T47D (cell line): ENCODE measurements around a stretch of chr10.

DNA sequence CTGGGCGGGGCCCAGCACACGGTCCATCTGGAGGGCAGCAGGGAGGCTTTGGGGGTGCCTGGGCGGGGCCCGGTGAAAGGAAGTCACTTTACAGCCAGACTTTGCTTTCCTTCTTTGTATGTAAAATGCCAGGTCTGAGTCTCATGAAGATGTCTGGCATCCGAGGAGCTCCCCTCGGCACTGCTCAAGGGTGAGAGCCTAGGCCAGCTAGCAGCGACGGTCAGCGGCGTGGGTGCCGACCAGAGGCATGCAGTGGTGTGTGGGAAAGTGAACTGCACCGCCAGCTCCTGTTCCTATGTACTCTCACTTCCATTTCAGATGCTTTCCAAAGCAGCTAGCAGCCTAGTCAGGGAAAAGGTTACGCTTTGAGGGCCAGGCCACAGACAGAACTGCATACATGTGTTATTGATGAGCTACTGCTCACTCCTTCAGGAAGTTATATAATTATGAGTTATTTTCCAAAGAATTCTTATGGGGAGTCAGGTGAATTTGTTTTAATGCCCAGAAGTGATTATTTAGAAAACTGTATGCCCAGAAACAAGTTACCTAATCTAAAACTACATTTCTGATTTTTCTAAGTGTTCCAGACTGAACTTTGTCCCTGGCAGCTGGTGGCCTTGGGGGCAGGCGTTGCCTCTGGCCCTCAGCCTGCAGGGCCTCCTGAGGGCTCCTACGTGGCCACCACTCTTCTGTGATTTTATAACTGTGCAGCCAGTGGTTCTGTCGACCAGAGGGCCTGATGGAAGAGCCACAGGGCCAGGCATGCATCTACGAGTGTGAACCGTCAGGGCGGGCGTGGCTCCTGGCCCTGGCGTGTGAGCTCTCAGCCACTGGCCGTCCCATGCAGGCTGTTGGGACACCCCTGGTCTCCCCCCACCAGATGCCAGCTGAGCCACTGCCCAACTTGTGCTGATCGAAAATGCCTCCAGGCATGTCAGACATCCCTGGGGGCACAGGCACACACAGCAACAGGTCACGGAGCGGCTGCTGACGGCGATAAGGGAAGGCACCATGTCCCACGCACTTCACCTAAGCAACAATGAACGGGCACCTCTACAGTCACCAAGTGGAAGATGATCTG lies 173.1 kb downstream of the ZMYND11 start:
- RRBS: no CpG with 5 or more reads among the region's 29 CpGs

GRCh38 chr10:415639-416409 lies 273.6 kb downstream of the DIP2C start:
- RRBS: no CpG with 5 or more reads among the region's 29 CpGs

GRCh38 chr10:420553-421155 lies 268.8 kb downstream of the DIP2C start:
- RRBS: no CpG with 5 or more reads among the region's 15 CpGs

DNA sequence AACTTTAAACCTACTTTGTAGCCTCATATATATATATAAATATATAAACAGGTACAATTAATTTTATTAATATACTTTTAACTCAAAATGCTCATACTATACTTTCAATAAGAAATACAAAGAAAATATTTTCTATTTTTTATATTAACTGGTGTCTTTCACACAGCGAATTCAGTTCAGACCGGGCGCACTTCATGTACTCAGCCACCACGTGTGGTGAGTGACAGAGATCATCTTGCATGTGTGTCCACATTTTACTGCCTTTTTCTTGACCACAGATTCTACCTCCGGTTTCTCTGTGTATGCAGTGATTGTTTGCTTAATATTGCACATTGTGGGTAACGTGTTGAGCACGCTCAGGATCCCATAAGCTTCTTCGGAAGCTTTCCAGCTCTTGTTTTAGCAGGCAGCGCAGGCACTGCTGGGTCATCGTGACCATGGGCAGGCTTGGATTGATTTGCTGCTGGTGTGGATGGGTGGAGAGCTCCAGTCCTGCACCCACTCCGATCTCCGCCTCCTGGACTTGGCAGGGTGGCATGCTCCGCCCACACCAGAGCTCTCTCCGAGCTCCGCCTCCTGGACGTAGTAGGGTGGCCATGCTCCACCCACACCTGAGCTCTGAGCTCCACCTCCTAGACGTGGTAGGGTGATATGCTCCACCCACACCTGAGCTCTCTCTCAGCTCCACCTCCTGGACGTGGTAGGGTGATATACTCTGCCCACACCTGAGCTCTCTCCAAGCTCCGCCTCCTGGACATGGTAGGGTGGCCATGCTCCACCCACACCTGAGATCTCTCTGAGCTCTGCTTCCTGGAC lies 253.3 kb downstream of the DIP2C start:
- RRBS: 4% methylated on average over 4 of the region's 19 CpGs

DNA sequence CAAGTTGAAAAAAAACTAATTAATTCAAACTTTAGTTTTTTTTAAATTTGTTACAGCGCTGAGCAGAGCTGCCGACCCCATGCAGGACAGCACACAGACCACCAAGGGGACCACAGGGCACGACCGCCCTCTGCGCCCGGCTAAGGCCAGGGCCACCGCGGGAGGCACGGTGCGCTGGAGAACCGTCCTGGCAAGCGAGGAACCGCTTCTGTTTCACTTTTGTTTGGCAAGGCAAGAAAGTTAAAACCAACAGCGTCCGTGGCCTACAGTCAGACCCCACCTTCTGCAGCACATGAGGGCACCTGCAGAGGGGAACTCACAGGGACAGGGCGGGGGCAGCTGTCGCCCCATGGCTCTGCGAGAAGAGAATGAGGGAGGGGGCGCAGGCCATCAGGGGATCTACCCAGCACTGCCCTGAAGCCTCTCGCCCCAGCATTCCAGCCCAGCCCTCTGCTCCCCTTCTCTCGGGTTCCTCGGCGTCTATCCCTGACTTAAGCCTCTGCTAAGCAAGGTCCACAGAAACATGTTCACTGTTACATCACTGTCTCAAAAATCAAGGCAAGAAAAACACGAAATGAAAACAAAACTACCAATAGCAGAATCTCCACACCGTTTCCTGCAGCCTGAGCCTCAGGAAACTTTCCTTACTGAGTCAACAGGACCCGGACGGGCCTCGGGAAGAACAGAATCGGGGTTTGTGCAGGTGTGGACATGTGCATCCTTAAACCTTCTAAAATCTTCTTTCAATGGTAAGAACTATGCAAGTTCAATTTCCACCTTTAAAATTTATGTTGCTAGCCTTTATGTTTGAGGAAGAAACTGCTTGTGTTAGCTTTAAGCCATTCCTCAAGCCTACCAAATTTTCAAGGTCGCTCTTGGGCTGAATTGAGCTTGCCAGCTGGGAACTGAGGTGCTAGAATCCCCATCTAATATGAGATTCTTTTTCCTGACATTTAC lies 204.2 kb downstream of the DIP2C start:
- RRBS: no CpG with 5 or more reads among the region's 30 CpGs

DNA sequence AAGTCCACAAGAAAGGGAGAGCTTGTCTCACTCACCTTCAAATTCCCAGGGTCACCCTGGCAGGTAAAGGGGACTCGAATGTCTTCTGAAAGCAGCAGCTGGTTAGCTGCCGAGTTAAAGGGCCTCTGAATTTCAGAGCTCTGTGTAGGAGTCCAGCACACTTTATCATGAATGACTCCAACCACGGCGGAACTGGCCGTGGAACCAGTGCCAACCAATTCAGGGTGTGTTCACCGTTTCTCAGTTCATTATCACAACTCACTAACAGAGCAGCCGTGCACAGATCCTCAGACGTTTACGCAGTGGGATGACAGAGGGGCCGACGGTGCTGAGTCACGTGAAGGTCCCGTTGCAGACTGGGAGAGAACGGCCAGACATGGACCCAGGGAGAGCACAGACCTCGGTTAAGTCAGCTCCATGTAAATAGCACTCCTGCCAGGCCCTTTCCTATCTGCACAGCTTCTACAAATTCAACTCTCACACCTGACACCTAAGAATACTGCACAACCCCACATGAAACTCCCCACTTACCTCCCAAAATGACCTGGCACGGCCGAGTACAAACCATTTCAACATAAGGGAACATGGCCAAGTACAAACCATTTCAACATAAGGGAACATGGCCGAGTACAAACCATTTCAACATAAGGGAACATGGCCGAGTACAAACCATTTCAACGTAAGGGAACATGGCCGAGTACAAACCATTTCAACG lies 95.5 kb downstream of the DIP2C start:
- RRBS: no CpG with 5 or more reads among the region's 22 CpGs

DNA sequence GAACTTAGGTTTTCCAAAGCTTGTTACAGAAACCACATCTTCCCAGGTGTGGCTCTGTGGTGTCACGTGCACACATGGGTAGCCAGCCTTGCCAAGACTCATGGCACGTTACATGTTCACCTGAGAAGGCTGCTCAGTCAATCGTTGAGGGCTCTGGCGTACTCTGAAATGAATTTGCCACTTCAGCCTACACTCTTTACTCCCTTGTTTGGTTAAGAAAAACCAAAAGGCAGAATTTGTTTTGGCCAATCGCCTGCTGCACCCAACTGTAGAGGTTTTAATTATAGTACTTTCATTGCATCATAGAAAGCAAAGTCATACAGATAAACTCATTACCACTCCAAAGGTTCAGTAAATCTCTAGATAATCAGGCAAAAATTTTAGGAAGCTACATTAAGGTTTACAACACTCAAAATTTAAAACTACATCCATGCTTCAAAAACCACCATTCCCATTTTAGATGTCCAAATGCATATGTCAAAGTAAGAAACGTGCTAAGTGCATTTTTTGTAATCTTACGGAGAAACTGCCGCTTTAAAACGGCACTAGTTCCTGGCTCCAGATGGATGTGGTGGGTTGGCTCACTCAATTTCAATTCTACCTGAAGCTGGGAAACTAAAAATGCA lies 88.5 kb downstream of the DIP2C start:
- RRBS: no CpG with 5 or more reads among the region's 9 CpGs

DNA sequence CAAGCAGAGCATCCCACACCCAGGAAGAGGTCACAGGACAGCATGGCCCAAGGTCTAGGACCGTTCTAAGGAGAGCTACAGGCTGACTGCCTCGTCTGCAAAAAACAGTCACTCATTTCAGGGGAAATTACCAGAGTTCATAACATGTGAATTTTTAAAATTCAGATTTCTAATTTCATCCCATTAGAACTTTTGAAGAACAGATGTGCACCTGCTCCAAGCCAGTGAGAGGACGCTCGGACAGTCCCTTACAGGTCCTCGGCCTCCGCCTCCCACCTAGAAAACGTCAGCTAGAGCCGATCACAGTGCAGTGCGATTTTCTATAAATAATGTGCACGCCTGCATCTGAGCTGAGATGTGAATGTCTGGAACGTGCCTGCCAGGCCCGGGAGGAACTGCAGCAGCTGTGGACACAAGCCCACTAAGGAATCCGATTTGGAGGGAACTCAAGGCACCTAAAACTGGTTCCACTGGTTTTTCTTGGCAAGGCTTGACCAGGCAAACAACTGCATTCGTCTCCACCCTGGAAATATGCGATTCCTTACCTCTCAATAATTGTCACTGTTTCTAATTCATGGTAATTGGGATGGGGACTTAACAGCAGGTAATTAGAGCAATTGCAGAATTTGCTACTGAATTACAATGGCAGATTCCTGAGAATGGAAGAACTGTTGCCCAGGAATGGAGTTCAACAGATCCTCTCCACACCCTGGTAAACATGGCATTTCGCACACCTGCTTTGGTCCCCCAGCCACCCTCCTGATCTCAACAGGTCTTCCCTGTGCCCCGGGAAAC lies 76.2 kb downstream of the DIP2C start:
- RRBS: no CpG with 5 or more reads among the region's 17 CpGs

- RRBS: no CpG with 5 or more reads among the region's 5 CpGs
Measured at GRCh38 chr10:645487-645990, 43.9 kb downstream of the DIP2C start.

GRCh38 chr10:662626-663274 lies 26.7 kb downstream of the DIP2C start:
- RRBS: no CpG with 5 or more reads among the region's 8 CpGs

- RRBS: no CpG with 5 or more reads among the region's 5 CpGs
Measured at GRCh38 chr10:830248-831245, 101.0 kb downstream of the LARP4B start.

- RRBS: no CpG with 5 or more reads among the region's 7 CpGs
Measured at GRCh38 chr10:906039-906806, 25.3 kb downstream of the LARP4B start.

DNA sequence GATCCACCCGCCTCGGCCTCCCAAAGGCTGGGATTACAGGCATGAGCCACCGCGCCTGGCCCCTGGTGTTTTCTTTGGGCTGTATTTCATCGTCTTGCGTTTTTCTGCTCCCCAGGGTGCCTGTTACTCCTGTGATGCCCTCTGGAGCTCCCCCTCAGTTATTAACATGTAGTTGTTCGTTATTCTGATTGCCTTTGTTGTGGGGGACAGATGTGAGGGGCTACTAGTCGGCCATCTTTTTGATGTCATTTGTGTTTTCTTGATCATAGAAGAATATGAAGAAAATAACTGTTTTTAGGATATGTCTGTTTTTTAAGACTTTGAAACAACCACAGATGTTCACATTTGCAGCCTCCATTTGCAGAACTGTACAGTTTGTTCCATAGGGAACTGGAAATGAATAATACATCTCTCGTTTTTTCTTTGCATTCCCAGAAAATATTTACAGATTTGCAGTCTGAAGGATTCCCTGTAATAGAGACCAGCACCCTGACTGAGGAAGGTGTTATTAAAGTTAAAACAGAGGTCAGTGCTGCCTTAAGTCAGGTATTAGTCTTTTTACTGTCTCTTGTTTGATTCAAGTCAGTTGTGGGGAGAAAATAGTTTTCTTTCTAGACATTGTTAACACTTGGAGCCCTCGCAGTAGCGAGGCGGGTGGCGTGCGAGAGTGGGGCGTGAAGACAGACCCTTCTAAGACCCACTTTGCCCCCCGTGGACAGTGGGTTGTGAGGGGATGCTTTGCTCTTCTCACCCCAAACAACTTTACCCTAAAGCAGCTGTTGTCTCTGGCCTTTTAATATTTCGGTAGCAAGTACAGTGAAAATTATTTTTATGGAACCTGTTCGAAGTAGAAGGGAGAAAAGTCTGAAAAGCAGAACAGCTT lies 17.4 kb downstream of the GTPBP4 start:
- RRBS: no CpG with 5 or more reads among the region's 18 CpGs

- RRBS: no CpG with 5 or more reads among the region's 7 CpGs
Measured at GRCh38 chr10:1063250-1063870, 7.2 kb downstream of the WDR37 start.

GRCh38 chr10:1063989-1064475 lies 7.8 kb downstream of the WDR37 start:
- RRBS: no CpG with 5 or more reads among the region's 7 CpGs

GRCh38 chr10:1159293-1160171 lies 103.3 kb downstream of the WDR37 start:
- RRBS: 87% methylated on average over 6 of the region's 50 CpGs

GRCh38 chr10:1200133-1200499 lies 143.9 kb downstream of the WDR37 start:
- RRBS: no CpG with 5 or more reads among the region's 7 CpGs

DNA sequence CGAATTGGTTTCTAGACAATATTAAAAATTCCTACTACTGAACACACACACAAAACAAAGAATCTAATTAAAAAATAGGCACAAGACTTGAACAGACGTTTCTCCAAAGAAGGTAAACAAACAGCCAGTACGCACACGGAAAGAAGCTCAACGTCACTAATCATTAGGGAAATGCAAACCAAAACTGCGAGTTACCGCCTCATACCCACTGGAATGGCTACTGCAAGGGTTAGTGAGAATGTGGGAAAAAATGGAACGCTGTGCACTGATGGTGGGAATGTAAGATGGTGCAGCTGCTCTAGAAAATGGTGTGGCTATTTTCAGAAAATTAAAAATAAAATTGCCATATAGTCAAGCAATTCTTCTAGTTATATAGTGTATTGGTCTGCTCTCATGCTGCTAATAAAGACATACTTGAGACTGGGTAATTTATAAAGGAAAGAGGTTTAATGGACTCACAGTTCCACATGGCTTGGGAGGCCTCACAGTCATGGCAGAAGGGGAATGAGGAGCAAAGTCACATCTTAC lies 283.7 kb downstream of the ADARB2 start:
- RRBS: no CpG with 5 or more reads among the region's 8 CpGs

DNA sequence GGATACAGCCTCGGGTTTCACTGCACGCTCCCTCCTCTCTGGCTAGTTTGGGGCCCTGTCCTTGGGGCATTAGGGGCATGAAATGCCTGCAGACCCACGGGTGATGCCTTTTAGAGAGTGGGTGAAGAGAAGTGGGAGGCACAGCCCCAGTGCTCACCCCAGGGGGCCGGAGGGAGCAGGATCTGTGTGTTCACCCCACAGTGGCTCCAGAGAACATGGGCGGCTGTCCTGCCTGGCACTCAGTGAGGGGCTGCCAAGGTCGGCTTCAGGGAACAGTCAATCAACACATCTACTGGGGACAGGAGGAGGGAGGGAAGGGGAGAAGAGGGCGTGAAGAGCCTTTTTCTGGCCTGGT lies 185.1 kb downstream of the ADARB2 start:
- RRBS: 2% methylated on average over 2 of the region's 7 CpGs

DNA sequence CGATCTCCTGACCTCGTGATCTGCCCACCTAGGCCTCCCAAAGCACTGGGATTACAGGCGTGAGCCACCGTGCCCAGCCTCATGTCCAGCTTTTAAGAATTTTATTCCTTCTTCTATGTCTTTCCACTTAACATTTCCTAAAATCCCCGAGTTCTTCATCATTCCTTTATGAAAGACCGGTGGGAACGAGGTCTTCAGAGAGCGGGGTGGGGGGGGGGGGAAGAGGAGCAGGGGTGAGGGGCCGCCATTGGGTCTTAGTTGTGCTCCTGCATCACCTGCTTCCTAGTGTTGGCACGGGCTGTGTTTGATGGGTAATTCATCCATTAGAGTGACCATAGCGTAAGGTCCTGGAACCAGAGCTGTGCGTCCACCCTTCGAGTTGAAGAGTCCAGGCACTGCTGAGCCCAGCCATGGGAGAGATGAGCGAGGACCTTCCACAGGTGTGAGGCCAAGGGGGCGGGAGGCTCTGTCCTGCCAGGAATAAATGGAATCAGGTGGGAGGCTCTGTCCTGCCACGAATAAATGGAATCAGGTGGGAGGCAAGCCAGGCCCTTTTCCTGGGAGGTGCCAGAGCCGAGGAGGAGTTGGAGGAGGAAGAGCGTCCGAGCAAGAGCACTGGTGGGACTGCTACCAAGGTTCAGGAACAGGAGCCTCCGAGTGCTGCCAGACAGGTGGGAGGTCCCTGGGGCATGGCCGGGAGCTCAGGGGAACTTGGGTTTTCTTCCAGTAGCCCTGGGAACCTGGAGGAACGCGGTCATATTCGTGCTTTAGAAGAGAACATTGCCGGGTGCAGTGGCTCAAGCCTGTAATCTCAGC lies 12.3 kb downstream of the PFKP start:
- RRBS: 83% methylated on average over 4 of the region's 25 CpGs